Mesenchymal stem cell of the bone marrow (primary cell): ENCODE measurements around the gene MAP1LC3C.

DNA sequence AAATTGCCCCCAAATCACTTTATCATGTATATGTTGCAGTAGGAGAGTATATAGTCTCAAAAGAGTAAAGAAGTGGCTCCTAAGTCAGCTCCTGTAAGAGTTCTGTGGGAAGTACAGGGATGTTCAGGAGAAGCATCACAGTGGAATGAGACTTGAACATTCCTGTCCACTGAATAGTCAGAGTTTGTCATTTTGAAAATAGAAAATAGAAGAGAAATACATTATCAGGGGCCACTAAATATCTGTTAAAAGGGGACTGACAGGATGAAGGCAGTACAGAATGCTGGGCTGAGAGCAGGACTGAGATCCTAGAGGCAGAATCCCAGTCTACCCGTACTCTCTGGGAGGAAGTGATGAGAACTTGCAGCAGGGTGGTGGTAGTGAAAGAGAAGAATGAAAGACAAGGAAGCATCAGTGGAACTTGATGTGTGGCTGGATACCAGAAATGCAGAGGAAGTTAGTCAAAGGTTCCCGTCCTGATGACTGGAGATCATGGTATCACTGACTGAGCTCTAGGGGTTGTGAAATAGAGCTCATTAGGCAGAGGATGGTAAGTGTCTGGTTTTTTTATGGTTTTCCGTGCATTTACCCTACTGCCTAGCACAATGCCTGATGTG lies 153.4 kb downstream of the FMN2 start:
- CAGE, long polyA plus RNA = no peak

DNA sequence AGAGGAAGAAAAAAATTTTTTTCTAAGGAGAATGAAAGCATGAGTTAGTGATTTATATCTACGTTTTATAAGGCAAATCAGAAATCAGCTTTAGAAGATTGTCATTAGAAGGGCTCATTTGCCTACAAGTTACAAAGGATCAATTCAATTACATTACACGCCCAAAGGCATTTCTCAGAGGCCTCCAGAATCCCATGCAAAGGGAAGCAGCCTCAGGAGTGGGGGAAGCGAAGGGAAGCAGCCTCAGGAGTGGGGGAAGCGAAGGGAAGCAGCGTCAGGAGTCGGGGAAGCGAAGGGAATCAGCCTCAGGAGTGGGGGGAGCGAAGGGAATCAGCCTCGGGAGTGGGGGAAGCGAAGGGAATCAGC lies 206.2 kb downstream of the GREM2 start:
- CAGE, long polyA plus RNA = no peak

GRCh38 chr1:240603012-240603252 lies 9.0 kb downstream of the GREM2 start:
- CAGE, long polyA plus RNA = no peak

DNA sequence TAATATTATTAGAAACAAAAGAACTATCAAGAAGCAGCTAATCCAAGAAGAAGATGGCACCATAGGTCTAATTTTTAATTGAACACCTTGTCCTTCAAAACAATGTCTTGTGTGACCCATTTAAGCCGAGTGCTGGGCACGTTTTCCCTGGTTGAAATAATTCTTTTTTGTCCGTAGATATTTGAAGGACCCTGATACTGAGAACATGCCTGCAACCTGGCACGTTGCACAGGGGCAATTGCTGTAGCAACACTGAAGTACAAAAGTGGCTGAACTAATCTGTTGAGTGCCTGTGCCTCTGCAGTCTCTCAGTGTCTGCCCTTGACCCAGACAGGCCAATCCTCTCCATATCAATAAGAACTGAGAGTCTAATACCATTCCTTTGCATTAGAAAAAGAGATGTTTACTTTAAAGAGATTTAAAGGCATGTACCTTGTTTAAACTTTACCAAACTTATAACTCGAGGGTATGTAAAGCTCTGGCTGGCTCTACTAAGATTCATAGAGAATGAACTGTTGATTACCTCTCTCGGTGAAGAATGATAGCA lies 2.4 kb downstream of the GREM2 start:
- CAGE, long polyA plus RNA = no peak

DNA sequence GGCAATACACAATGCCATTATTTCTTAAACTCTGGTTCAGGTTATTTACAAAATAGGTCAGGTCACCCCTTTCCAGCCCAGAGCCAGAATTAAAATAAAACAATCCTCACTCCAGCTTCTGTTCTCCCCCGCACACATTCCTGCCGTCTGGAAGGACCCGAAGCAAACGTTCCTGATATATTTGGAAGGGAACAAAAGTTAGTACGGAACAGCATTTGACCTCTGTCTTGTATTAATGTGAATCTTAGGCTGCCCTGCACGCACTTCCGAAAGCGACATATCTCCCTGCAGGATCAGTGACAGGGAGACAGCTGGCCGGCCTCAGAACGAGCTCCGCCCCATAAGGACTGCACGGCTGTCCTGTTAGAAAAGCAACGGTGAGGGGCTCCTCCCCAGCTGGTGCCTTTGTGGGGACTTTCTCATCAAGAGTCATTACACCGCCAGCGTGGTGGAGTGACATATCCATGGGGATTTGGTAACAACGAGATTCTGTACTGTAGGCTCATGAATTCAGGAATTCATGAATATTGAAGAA lies 7.9 kb upstream of the GREM2 start:
- CAGE, long polyA plus RNA = no peak

DNA sequence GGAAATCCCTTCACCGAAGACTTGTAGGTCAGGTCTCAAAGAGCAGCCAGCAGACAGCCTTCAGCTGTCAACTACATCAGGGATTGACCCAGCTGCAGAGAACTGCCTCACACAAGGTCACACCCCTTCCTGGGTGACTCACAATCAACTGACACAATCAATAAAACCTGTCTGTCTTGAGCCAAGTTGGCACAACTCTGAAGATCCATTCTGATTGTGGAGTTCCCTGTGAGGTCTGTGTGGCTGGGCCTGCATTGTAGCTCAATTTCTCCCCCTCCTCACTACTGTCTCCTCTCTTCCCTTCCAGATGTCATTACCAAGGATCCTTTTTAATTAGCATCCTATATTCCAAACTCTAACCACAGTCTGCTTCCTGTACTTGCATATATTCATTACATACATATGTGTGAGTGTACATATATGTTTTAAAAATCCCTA lies 200.4 kb downstream of the RGS7 start:
- CAGE, long polyA plus RNA = no peak

GRCh38 chr1:241560477-241560754 lies 28.2 kb downstream of the KMO start:
- CAGE, long polyA plus RNA = no peak

GRCh38 chr1:241597371-241598148 lies 42.6 kb downstream of the CHML start:
- CAGE, long polyA plus RNA = no peak

GRCh38 chr1:241639336-241640173 lies 614 bp downstream of the CHML start:
- CAGE, long polyA plus RNA = no peak

GRCh38 chr1:241998215-241998920 lies 530 bp downstream of the MAP1LC3C start:
- CAGE, long polyA plus RNA = no peak

GRCh38 chr1:241998921-241999578 lies at the start of gene MAP1LC3C:
MAP1LC3C (minus strand) TSS chr1:241999098.
- CAGE, long polyA plus RNA = no peak

- CAGE, long polyA plus RNA = no peak
These were observed 52.5 kb upstream of the MAP1LC3C start for GRCh38 chr1:242051331-242051810.

DNA sequence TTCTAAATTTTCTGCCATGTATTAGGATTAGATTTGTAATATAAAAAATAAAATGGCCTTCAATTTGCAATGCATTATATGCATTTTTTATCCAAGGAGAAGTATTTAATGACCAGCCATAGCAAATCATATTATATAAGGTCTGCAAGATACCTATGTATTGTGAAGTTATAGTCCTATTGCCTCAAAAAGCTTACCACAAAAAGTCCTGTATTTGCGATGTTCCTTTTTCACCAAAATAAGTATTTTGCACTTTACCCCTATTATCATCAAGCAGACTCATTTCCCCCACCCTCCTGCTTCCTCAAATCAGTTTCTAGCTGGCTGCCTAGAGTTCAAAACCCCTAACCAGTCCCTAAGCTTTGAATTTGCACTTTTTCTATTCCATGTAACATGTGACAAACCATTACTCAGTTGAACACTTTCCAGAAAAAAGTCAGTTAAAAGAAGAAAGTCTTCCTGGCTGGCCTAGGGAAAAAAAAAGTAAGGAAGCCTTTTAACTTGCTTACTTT lies 8.3 kb downstream of the CEP170 start:
- CAGE, long polyA plus RNA = no peak

DNA sequence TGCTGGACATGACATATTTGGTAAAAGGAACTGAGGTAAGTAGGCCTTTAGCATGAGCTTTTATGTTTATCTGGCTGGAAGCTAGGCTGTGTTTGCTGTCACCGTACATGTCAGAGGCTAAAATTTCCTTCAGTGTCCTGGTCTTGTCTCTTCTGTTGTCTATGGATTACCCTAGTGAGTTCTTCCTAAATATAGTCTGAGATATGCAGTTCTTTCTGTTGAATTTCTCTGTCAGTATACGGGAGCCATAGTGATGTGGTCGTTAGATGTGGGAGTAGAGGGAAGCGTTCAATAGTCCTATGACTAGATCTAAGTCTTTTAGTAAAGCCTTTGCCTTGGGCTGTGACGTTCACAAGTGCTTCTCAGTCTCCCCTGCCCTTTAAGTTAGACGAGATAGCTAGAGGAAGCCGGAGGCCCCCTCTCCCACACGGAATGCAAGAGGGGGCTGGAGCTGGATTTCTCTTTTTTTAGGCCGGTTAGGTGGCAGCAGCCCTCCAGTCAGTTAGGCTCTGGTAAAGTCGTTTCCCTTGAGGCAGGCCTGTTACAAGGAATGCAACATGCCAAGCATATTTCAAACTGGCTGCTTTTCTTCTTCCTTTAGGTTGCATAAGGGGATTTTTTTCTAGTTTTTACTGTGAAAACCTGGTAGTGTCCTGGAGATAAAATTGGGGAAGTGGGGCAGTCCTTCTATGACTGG lies 28.5 kb downstream of the SDCCAG8 start:
- CAGE, long polyA plus RNA = no peak

GRCh38 chr1:243461604-243462498 lies 206.0 kb downstream of the SDCCAG8 start:
- CAGE, long polyA plus RNA = no peak

- CAGE, long polyA plus RNA = no peak
These were observed 207.1 kb downstream of the SDCCAG8 start for GRCh38 chr1:243462776-243463545.

DNA sequence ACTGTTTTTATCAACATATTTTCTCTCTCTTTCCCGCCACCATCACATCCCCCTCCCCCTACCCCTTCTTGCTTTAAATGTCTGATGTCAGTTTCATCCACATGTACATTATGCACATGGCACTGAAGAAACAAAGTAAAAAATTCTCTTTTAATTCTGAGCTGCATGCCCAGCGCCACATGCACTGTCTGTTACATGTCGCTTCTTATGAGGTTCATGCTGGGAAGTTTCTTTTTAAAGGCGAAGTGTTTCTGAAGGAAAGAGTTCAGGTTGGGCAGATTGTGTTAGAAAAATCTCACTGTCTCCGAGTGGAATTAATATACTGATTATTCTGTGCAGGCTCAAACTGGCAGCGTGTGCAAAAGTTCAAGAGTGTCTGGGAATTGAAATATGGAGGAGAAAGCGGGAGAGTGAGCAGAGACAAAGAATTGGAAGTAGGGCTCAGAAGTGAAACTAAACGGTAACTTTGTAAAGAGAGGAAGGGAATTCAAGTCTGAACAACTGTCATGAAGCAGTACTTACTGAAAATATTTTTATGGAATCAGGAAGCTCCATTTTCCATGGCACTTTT lies 217.5 kb downstream of the SDCCAG8 start:
- CAGE, long polyA plus RNA = no peak

GRCh38 chr1:243483931-243484391 lies 228.1 kb downstream of the SDCCAG8 start:
- CAGE, long polyA plus RNA = no peak

DNA sequence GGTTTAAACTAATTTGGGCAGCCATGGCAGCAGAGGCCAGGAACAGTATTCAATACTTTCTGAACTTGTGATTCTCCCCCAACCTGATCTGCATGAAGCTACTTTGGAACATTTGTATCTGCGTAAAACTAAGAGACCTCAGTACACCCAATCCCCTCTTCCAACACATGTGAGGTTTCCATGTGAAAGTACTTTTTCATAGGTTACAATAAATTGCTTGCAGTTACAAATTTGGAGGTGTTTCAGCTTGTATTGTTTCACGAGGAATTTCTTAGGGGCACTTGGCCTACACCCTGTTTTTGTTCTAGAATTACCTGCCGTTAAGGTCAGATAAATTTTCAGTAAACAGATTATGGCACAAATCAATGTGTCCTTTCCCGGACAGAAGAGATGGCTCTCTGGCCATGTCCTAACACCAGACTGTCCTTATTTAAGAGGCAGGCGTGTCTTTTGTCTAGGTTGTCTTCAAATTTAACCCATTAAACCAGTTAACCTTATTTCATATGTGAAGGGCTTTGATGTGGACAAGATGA lies 243.3 kb downstream of the SDCCAG8 start:
- CAGE, long polyA plus RNA = no peak

DNA sequence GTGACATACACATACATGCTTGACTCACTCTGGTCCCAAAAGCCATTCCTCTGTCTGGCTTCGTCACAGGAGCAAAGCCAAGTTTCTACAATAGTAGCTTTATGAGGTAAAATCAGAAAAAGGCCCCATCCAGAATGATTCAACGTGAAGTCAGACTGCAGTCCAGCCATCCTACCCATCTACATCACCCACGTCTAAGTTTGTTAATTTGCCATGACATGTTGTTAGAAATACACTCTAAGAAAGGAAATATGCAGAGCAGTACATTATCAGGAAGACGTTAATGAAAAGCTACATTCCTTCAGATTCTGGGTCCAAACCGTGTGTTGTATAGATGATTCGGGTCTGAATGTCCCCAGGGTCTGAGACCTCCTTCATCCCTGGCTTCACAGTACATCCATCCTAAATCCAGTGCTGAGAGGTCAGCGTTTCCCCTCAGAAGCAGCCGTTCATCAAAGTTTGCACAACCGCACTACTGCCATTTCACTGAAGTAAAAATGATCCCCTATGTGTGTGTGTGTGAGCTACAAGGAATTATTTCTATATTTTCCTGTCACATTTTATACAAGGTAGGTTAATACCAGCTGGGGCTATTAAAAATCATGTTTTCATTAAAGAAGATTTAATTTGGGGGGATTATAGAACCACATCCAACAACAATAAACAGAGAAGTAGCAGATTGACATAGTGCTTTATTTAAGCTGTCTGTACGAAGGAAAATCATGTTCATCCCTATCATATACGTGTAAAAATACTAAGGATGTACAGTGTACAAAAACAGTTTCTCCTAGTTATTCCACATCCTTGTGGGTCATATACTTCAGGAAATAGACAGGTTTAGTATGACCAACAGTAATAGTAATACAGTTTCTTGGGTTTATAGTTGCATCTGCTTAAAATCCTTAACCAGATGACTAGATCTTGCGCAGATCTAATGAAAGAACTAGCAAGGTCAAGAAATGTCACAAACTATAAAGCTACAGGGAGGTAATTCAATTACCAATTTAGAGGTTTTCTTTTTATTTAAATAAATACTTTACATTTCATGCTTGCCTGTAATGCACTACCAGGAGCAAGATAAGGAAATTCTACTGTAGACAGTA lies 245.6 kb downstream of the SDCCAG8 start:
- CAGE, long polyA plus RNA = no peak